Peripheral blood mononuclear cell (primary cell): ENCODE results near the genes HSPB2, C11orf52 and TIMM8B.

GRCh38 chr11:111912365-111913378 is at the start of gene HSPB2:
TSS of gene HSPB2 (plus strand) at chr11:111912734.
- PRO-cap, 8 experiments, result no peak in any of the 8 experiments

DNA sequence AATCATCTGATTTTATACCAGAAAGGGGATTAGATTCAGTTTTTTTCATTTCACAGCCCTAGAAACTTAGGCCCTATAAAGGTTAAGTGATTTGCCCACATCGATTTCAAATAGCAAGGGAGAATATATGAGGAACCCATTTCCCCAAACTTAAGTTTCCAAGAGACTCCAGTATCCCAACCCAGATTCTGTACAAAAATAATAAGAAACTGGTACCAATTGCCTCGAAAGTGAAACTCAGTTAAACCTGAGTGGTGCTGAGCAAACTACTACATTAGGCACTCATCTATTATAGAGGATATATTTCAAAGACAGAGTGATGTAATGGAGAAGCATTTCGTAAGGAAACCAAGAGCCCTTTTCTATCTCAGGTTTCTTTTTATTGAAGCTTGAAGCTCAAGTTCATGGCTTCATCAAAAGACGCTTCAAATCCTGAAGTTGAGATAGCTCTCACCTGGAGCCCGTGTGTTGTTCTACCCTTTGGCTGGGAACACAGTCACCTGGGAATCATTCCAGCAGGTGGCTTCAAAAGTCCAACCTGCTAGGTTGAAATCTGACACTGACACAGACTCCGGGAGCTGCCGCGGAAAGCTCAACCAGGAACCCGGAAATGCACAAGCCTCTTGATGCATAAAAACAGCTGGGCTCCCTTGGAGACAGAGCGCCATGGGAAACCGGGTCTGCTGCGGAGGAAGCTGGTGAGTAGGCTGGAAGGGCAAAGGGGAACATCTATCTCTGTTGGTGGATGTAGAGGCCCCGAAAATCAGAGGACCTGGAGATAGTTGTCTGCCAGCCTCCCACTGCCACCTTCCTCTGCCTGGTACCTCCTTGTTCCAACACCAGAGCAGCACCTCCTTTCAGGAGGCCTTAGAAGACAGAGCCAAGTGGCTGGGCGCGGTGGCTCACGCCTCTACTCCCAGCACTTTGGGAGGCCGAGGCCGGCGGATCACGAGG is at the start of gene C11orf52:
Gene C11orf52 (plus strand): TSS at position 607 of the 954 bp plus-strand sequence.
- PRO-cap, 8 experiments, result no peak in any of the 8 experiments

DNA sequence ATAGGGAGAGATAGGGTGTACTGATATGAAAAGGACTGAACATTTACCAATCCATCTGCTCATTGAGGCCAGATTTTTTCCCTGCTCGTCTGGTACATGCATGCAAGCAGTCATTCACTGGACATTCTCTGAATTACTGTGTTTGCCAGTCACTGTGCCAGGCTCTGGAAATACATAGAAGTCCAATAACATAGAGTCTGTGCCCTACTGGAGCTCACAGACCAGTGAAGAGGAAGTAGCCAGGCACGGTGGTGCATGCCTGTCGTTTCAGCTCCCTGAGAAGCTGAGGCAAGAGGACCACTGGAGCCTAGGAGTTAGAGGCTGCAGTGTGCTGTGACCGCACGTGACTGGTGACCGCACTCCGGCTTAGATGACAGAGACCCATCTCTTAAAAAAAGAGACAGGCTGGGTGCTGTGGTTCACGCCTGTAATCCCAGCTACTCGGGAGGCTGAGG is 3.6 kb downstream of the DIXDC1 start:
- PRO-cap, 8 experiments, result no peak in any of the 8 experiments

DNA sequence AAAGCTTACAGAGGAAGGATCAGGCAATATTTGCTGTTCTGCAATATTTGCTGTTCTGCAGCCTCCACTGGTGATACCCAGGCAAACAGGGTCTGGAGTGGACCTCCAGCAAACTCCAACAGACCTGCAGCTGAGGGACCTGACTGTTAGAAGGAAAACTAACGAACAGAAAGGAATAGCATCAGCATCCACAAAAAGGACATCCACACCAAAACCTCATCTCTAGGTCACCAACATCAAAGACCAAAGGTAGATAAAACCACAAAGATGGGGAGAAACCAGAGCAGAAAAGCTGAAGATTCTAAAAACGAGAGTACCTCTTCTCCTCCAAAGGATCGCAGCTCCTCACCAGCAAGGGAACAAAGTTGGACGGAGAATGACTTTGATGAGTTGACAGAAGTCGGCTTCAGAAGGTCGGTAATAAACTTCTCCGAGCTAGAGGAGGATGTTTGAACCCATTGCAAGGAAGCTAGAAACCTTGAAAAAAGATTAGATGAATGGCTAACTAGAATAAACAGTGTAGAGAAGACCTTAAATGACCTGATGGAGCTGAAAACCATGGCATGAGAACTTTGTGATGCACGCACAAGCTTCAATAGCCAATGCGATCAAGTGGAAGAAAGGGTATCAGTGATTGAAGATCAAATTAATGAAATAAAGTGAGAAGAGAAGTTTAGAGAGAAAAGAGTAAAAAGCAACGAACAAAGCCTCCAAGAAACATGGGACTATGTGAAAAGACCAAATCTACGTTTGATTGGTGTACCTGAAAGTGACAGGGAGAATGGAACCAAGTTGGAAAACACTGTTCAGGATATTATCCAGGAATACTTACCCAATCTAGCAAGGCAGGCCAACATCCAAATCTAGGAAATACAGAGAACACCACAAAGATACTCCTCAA is 18.4 kb upstream of the DLAT start:
- PRO-cap, 8 experiments, result no peak in any of the 8 experiments

DNA sequence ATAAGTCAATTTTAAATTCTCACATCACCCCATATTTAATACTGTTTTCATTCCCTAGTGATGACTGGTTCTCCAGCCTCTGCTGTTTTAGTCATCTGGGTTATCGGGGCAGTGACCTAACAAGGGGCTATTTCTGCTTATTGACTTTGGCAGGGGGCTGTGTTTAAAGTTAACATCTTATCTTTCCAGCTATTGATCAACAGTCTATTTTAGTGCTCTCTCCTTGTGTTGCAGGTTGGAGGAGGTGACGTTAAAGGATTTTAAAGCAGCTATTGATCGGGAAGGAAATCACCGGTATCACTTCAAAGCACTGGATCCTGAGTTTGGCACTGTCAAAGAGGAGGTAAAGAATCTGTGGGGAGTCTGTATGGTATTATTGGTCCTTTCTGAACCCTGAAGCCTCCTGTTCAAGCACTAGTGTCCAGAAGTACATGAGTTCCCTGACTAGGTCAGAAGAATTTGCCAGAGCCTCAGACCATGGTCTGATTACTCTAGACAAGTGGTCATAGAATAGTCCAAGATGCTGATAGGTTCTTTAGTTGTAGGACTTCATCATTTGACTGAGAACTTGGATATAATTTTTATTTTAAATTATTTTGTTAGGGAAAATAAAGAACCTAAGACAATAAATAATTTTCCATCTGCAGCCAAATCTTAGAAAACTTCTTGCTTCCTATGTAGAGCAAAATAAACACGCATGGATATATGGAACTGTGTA is 7.5 kb upstream of the DLAT start:
- PRO-cap, 8 experiments, result no peak in any of the 8 experiments

DNA sequence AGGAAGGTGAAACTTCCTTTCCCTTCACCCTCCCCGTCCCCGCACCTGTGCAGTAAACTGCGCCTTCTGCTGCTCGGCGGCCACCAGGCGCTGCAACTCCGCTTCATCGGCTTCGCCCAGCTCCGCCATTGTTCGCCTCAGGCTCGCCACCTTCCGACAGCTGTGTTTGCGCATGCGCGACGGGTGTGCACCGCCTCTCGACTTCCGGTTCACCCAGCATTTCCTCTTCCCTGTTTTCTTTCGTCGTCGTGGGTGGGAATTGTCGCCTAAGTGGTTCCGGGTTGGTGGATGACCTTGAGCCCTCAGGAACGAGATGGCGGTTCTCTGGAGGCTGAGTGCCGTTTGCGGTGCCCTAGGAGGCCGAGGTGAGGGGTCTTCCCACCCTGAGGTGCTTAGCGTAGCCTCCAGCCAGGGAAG is at the start of gene TIMM8B:
Gene TIMM8B (minus strand): TSS at position 162 of the 417 bp plus-strand sequence.
- PRO-cap, 8 experiments, result peak in 8 of 8 experiments; most common plus-strand start position 305 of the sequence (in 6); most common minus-strand start position 130 of the sequence (in 7)

GRCh38 chr11:112157140-112157794 is 6.6 kb downstream of the IL18 start:
- PRO-cap, 8 experiments, result no peak in any of the 8 experiments

DNA sequence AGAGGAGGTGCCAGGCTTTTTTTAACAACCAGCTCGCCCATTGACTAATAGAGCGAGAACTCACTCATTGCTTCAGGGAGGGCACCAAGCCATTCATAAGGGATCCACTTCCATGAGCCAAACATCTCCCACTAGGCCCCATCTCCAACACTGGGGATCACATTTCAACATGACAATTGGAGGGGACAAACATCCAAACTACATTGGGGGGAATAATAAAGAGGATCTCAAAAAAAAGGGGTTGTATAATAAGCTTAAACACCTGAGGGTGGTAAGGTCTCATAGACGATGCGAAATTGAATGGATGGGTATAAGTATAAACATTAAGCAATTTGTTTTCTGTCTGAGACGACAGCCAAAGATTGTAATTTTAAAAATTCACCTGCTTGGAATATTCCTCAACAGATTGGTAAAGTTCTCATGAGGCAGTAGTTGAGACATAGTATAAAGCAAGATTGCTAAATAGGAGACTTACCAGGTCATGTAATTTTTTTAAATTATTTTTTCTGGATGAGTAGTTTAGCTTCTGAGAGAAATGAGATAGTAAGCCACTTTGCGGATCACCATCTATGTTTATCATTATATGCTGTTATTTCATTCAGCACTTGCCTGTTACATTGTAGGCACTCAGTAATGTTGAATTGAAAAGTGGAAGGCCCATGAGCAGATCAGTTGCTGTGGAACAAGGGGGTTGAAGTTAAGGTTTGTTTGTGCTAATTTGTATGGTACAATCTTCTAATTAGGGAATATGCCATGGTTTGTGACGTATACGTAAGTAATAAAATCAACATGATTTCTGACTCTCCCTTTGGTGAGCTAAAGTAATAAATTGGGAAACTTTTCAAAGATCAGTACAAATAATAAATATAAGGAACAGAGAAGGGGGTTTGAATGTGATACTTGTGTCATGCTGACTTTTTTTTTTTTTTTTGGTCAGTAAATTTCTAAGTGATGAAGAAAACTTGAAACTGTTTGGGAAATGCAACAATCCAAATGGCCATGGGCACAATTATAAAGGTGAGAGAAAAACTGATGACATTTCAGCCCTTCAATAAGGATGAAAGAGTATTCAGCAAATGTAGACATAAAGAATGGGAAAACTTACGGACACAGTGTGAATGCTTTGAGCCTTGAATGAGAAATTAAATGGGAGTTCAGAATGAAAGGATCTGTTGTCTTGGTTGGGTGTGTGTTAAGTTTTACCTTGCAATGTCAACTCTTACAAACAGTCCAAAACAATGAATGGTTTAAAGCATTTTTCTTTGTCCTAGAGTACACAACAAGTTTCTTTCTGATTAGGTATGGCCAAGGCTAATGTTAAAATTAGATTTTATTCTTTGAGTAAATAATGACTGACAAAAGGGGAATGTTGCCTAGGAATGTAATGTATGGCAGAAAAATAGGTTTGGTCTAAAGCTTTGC is 1.9 kb downstream of the PTS start:
- PRO-cap, 8 experiments, result no peak in any of the 8 experiments

DNA sequence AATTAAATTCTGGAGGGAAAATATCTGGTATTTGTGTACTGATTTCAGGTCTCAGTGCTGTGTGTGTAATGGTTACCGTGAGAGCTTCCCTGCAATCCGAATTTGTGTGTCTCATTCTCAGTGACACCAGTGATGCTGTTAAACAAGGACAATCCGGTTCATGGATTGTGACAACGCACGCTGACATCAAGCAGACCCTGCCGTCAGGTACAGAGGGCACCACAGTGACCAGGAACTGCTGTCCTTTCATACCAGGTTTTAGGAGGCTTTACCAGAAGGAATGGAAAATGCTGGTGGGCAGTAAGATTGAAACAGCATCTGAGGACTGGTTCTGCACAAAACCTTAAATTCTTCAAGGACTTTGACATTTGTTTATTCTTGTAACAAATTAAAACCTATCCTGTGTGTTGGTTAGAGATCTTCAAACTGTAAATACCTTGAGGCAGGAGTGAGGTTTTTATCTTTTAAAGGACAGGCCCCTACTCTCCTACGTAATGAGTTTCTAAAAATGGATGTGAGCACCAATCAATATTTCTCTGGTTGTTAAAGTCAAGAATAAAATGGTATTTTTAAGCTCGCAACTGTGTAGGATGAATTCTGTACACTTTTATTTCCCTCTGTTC is 30.6 kb upstream of the PLET1 start:
- PRO-cap, 8 experiments, result no peak in any of the 8 experiments

GRCh38 chr11:112322424-112322891 is 61.8 kb upstream of the PLET1 start:
- PRO-cap, 8 experiments, result no peak in any of the 8 experiments

GRCh38 chr11:112785059-112785635 is 176.1 kb upstream of the NCAM1 start:
- PRO-cap, 8 experiments, result no peak in any of the 8 experiments

DNA sequence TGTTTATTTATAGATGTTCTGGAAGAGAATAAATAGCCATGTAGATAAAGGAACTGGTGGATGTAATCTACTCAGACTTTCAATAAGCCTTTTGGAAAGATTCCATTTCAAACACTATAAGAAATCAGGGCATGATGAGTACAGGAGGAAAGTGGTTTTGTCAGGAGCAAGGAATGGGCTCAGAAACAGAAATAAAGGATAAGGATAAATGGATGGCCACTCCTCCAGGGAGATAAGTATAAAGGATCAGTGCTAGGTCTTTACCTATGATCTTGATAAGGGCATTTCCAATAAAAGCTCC is 108.6 kb upstream of the NCAM1 start:
- PRO-cap, 8 experiments, result no peak in any of the 8 experiments

- PRO-cap, 8 experiments, result no peak in any of the 8 experiments
Measured at GRCh38 chr11:113324400-113325012, 10.1 kb downstream of the TTC12 start.

- PRO-cap, 8 experiments, result no peak in any of the 8 experiments
Measured at GRCh38 chr11:114036057-114037011, 23.2 kb upstream of the ZBTB16 start.

DNA sequence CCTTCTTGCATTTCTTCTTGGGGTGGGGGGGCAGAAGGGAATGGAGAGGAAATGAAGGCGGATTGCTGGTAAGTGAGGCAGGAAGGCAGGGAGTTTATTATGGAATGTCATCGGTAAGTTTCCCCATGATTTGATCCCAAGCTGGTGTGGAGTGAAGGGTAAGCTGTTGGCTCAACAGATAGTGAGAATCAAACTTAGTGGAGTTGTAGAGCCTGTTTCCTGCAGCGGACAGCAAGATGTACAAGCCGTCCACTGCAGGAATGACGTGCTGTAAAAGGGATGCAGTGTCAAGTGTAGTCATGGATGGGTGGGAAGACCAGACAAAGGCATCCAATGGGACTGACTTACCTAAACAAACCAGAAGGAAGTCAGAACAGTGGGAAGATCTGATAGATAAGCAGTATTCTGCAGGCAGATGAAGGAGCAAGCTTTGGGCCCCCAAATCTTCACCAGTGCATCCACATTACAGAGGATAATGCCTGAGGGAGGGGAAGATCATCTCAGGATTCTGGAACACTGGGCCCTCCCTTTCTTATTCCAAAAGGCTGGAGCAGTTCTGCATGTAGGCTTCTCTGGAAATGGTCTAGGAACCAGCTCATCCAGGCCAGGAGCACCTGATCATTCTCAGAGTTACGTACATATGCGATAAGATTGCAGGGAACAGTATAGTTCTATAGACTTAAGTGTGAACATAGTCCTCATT is 8.9 kb downstream of the ZBTB16 start:
- PRO-cap, 8 experiments, result no peak in any of the 8 experiments

DNA sequence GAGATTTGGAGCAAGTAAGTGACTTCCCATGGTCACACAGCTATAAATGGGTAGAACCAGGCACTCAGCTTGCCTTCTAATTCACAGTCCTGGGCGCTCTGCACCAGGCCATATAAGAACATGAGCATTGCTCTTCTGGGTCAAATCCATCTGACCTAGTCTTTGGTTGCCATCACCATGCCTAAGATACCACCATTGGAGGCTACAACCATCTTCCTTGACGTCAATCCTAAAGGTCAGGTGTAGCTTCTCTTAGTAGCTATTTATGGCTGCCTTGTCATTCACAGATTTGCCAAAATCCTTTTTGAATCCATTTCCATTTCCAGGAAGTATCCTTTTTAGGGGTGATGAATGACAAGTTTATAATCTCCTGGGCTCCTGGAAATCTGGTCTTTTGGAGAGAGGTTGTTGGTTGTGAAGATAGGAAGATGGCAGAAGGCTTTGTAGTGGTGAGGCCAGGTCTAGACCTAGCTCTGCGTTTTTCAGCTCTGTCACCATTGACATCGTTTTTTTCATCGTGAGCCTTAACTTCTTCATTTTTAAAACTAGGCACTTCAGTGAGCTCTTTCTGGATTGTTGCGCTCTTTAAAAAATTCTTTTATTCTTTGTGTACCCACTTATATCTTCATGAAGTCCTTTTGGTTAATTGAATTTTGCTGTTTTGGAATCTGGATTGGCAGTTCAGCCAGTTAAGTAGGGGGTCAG is 11.2 kb downstream of the ZBTB16 start:
- PRO-cap, 8 experiments, result no peak in any of the 8 experiments

DNA sequence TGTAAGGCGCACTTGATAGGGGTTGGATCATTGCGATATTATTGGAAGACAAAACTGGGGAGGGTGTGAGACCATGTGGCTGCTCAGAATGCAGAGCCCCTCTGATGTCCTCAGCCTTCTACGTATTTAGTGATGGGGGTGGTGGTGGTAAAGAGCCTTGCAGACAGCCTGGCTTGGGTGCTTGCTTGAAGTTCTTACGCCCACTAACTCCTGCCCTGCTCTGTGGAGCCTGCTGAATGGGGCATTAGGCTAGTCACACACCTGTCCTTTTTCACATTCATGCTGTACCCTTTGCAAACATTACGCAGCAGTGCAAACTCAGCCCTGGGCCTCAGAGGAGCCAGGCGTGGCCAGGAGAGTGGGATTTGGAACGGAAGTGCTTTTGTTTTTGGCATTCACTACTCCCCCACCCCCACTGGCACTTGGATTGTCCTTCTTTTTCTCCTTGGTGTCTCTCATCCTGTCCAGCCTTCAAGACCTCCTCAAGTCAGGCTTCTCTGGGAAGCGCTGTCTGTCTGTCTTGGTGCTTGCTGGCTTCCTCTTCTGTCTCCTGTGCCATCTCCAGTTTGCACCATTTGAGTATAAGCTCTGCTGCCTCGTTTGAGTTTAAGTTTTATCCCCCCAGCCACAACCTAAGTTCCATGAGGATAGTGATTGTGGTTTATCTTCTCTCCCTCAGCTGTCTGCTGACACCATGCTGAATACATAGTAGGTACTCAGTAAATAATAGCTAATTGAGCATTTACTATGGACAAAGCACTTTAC is 26.5 kb downstream of the ZBTB16 start:
- PRO-cap, 8 experiments, result no peak in any of the 8 experiments

DNA sequence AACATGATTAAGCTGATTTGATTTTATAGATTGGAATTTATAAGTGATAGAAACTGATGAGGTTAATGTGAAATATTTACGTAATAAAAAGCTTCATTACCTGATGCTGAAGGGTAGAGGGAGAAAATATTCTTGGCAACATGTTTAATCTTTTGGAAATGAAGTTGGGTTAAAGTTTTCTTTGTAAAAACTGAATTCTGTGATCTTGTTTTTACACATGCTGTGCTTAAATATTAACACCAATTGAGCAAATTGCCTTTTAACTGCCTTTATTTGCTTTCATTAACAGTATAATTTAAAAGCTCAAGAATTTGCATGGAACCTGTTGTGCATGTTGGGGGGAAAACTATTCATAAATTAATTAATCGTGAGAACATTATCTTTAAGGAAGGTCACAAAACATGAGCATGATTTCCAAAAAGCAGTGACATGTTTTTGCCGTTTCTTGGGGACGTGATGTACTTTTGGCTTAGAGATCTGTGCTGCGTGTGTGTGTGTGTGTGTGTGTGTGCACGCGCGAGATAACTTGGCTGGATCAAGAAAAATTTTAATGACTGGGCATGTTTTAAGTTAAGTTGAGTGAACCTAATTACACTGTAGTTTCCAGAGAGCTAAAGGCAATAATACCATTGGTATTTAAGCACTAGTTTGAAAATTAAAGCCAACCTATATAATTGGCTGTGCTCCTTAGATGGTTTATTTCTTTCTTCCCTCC is 51.3 kb downstream of the ZBTB16 start:
- PRO-cap, 8 experiments, result no peak in any of the 8 experiments

GRCh38 chr11:114124421-114125186 is 65.1 kb downstream of the ZBTB16 start:
- PRO-cap, 8 experiments, result no peak in any of the 8 experiments

DNA sequence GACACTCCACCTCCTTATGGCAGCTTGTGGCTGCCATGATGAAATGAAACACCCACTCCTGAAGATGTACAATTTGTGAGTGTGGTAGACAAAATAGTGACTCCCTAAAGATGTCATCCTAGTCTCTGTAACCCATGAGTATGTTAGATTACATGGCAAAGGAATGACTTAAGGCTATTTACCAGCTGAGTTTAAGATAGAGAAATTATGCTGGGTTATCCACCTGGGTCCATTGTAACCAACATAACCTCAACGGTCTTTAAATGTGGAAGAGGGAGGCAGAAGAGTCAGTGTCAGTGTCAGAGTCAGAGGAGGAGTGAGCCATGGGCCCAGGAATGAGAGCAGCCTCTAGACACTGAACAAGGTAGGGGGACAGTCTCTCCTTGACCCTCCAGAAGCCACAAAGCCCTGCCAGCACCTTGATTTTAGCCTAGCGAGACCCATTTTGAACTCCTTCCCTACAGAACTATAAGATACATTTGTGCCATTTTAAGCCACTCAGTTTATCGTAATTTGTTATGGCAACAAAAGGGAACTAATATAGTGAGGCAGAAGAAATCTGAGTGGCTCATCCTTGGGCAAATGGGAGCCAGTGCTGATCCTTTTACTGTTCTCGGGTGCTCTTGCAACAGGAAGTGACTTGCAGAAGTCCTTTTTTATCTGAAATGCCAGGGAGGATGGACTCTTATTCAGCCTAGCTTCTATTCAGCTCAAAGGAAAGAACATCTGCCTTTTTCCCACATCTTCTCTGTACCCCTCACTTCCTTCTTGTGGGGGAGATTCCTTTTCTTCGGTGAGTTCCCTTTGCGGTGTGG is 75.9 kb downstream of the ZBTB16 start:
- PRO-cap, 8 experiments, result no peak in any of the 8 experiments